Epithelial cell of prostate (primary cell): ENCODE measurements around a stretch of chr1.

- RRBS: no CpG with 5 or more reads among the region's 13 CpGs
Measured at GRCh38 chr1:234964041-234964767, 164.4 kb downstream of the TOMM20 start.

DNA sequence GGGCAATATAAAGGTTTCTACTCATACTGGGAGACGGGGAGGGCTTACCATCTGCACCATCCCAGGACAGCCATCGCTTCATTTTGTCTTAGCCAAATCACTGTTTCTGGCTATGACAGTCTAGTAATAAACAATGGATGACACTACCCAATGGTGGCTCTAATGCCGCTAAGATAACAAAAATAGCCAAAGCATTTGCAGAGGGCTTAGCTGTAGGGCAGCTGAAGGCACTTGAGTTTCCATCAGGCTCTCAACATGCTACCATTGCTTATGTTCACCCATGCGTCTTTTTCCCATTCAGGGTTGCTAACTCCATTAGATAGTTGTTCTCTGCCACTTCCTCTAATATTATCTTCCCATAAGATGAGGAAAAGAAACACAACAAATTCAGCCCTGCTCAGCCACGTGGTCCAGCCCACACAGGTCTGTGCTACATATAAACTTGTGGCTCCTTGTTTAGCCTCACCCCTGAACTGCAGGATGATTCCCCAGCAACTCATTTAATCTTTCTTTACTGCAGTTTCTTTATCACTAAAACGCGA, 159.6 kb downstream of the TOMM20 start:
- RRBS: no CpG with 5 or more reads among the region's 7 CpGs

DNA sequence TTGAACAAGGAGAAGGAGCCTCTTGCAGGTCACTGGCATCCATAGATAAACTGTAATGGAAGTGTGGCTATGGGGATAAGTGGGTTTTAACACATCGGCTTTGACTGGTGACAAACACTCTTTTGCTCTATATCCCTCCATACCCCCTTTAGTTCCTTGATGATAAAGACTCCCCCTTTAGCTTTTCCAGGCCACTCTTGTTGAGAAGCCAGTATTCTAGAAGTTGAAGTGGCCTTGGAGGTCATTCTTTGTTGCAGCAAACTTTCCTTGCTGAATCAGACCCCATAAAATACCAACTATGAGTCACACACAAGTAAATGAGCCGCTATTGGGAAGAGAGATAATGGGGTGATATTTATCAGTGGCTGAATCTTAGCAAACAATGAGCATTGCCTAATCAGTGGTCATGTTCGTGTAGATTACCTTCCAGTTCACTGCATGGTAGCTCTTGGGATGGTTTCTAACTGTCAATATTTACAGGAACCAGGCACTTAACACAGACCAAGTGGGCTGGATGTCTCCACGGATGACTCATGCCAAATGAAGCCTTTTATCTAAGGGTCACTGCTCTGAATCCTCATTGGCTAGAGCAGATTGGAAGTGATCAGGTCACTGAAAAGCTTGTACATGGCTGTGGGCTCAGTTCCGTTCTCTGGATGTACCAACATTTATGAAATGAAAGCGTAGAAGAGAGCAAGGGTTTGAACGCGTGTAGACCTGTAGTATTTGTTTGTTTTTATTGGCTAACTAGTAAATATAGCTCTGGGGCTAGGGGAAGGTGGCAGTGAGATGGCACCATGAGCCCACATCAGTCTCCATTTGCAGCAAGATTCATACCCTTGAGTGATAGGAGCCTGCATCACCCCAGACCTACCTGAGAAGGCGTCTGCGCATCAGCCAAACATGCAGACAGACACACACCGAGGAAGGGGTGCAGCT, 153.5 kb downstream of the TOMM20 start:
- RRBS: no CpG with 5 or more reads among the region's 11 CpGs

DNA sequence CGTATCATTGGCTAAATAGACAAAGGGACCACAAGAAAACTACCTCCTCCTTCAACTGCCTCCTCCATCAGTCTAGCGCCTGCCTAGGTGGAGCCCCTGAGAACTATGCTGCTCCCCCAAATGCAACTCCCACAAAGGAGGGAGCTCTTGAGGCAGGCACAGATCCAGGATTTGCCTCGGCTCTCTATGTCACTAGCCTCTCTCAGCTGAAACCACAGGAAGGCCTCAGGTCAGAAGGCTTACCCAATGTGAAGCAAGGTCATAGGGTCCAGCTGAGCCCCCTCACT, 148.3 kb downstream of the TOMM20 start:
- RRBS: no CpG with 5 or more reads among the region's 3 CpGs

DNA sequence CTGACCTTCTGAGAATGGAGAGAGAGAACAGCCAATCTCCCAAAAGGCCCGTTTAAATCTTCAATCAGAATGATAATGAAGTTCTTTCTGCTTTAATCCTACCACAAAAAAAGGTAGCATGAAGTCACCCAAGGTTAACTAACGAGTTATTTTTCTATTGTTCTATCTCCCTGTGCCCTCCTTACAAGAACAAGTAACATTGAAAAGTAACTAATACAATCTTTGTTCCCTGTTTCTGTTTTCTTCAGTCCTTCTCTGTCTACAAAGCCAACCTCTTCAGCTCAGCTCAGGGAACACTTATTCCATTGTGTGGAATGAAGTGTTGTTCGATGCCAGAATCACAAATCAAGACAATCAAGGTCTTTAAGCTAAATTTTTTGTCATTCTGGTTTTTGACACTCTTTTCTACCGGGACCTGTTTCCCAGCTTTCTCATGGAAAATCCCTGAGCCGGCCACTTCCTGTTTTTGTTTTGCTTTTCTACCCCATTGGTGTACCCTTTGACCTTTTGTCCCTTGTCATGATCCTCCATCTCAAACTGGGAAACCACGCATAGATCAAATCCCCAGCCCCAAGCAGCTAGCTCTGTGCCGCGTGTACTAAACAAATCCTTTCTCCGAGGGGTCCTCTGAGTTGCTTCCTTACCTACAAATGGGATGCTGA, 141.9 kb downstream of the TOMM20 start:
- RRBS: 0% methylated on average over 1 of the region's 9 CpGs

GRCh38 chr1:235060574-235061852, 67.6 kb downstream of the TOMM20 start:
- RRBS: no CpG with 5 or more reads among the region's 12 CpGs

- RRBS: no CpG with 5 or more reads among the region's 15 CpGs
Measured at GRCh38 chr1:235077414-235078153, 51.1 kb downstream of the TOMM20 start.

DNA sequence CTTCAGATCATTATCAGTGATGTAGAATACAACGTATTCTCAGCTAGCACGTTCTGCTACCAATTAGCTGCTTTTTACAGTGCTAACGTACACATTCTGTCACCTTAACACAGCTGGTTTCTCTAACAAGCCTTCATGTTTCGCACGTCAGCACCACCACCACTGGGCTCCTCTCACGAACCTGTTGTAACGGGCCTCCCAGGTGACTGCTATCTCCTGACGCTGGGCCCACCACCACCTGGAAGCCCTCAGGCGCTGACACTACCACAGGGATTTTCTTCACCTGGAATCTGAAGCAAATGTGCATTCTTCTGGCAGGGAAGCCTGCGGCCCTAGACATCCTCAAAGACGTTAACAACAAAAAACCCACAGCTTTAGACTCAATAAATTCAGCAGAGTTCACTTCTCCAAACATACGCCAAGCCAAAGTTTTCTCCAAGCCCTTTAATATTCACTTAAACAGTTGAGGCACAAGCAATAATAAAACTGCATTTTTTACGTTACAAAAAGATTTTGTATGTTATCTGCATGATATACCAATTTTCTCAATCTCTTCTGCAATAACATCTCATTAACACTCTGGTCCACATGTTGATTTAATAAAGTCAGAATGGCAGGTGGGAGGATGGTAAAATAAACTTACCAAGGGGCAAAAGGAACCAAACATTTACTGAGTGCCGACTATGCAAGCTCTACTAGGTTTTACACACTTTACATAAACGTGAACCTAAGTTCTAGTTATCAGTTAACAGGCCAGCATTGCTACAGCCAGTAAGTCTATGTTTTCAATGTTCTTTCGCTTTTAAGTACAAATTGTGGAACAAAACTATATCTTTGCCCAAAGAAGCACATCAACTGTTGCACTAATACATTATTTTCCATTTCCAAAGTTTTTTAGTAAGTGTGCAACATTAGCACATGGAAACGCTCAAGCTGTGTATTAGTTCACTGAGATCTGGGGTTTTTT, 19.4 kb downstream of the TOMM20 start:
- RRBS: no CpG with 5 or more reads among the region's 17 CpGs

DNA sequence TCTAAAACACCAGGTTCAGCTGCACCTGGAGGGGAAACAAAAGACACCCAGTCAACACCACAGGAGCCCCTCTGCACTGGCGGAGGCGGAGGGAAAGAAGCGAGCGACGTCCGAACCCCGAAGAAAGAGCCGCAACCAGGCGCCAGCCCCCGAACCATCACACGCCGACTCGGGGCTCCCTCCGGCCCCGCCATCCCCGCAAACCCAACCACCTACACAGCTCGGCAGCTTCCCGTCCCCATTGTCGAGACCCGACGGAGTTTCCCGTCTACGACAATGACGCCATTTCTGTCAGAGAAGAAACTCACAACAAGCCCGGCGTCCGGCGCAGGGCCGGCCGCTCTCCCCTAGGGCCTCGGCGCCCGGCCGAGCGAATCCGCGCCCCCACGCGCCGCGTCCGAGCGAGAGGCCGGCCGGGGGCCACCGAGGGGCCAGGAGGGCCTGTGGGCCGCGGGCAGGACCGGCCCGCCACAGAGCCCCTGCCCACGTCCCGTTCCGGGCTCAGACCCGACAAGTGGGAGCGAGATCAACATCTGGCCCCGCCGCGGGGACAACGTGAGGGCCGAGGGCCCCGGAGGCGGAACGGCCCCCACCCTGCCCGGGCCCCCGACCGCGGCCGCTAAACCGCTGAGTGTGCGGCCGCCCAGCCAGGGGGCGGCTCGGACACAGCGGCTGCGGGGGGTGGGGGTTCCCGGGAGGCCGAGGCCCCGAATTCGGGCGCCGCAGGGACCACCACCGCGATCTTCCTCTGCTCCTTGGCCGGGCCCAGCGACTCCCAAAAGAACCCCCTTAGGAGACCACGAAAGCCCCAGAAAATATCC, 825 bp downstream of the ARID4B start:
- RRBS: under 1% methylated on average over 44 of the region's 86 CpGs

DNA sequence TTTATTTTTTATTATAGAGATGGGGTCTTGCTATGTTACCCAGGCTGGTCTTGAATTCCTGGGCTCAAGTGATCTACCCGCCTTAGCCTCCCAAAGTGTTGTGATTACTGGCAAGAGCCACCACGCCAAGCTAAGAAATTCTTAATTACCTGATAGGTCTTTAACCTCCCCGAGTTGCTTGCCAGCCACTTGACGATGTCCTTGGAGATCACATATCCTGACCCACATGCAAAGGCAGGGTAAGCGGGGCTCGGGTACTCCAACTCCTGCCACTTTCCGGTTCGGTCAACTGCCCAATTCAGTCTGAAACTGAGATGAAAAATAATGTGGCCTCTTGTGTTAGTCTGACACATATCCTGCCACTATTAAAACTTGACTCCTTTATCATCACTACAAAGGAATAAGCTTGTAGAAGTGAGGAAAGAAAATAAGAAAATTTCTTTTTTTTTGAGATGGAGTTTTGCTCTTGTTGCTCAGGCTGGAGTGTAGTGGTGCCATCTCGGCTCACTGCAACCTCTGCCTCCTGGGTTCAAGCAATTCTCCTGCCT, 50.2 kb downstream of the B3GALNT2 start:
- RRBS: no CpG with 5 or more reads among the region's 9 CpGs

- RRBS: no CpG with 5 or more reads among the region's 1 CpG
Measured at GRCh38 chr1:235502981-235503251, 1.3 kb downstream of the B3GALNT2 start.

DNA sequence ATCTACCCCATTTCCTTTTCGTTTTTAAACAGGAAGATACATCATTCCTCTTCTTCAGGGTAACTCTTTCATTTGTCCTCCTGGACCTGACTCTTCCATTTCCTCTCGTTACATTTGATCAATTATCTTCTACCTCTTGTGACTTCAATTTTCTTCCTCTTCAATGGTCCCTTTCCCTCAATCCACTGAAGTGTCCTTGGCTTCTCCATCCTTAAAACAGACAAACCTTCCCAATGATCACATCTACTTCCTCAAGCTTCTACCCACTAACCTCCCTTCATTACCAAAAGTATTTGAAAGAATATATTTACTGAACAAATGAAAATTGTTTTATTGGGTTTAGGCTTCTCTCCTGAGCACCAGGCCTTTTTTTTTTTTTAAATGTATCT, 7.6 kb downstream of the LYST start:
- RRBS: no CpG with 5 or more reads among the region's 2 CpGs

GRCh38 chr1:235910395-235911055, 43.8 kb upstream of the LYST start:
- RRBS: no CpG with 5 or more reads among the region's 6 CpGs

- RRBS: no CpG with 5 or more reads among the region's 8 CpGs
Measured at GRCh38 chr1:236035581-236035953, 29.3 kb downstream of the NID1 start.

- RRBS: no CpG with 5 or more reads among the region's 3 CpGs
Measured at GRCh38 chr1:236057907-236058463, 6.9 kb downstream of the NID1 start.

DNA sequence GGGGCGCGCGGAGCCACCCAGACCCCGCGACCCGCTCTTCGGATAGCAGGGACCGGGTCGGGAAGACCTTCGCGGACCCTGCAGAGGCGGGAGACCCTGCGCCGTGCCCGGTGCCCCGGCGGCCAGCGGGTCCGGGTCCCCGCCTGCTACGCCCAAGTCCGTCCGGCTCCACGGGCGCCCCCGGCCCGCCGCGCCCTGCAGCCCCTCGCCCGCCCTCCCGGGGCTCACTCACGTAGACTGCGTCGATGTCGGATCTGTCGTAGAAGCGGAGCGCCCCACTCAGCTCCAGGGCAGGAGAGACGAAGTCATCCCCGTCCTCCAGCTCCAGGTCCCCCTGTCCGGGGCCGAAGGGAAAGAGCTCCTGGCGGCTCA, 281 bp downstream of the NID1 start:
- RRBS: 2% methylated on average over 25 of the region's 44 CpGs

DNA sequence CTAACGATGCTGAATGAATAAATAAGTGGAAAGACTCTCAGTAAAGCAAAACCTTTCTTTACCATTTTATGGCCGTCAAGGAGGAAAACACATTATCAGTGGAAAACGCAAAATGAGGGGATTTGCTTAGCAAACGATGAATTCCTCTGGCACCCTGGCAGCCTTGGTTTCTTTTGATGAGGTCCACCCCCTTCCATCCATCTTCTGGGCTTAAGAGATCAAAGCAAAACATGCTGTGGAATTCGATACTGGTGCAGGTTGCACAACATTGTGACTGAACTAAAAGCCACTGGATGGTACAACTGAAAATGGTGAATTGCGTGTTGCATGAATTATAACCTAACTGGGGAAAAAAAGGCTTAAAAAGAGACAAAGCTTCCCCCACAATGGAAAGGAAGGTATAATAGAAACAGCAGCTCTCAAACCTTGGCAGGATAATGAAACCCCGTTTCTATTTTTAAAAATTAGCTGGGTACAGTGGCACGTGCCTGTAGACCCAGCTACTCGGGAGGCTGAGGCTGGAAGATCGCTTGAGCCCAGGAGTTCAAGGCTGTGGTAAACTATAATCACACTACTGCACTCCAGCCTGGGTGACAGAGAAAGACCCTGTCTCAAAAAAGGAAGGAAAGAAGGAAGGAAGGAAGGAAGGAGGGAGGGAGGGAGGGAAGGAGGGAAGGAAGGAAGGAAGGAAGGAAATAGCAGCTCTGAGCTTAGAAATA, 29.1 kb upstream of the LGALS8 start:
- RRBS: no CpG with 5 or more reads among the region's 10 CpGs

- RRBS: no CpG with 5 or more reads among the region's 3 CpGs
Measured at GRCh38 chr1:236517309-236517740, 6.5 kb upstream of the LGALS8 start.

GRCh38 chr1:236550012-236550840, 26.4 kb downstream of the LGALS8 start:
- RRBS: no CpG with 5 or more reads among the region's 8 CpGs

DNA sequence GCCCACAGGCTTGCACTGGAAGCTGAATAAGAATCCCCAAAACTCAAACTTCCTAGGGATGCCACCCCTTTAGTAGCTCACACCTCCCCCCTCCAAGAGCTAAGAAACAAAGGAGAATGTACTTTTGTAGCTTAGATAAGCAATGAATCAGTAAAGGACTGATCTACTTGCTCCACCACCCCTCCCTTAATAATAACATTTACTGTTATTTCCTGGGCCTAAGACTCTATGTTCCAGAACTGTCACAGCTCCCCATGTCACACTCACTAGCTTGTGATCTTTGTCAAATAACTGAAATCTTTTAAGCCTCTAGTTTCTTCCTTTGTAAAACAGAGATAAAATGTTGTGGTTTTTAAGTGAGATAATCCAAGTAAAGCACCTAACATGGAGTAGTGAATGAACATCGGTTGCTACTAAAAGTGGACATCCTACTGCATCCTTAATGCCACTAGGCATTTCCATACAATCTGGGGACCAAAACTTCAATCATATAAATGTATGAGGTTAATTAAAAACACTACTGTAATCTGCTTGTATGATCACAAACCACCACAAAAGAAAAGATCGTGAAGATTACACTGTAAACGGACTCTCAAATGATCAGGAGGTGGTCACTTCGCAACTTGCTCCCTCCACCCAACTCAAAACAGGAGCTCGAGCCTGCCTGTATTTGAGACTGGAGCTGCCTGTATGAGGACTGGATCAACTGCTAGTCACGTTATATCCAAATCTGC, 27.6 kb downstream of the LGALS8 start:
- RRBS: no CpG with 5 or more reads among the region's 6 CpGs